GM23248 (cell line): Measurements from ENCODE around the genes P4HB, LRRC45 and RAC3.

- RAMPAGE, long total RNA, result no peak
Observed at GRCh38 chr17:81545422-81546176, 6.6 kb downstream of the FAAP100 start.

DNA sequence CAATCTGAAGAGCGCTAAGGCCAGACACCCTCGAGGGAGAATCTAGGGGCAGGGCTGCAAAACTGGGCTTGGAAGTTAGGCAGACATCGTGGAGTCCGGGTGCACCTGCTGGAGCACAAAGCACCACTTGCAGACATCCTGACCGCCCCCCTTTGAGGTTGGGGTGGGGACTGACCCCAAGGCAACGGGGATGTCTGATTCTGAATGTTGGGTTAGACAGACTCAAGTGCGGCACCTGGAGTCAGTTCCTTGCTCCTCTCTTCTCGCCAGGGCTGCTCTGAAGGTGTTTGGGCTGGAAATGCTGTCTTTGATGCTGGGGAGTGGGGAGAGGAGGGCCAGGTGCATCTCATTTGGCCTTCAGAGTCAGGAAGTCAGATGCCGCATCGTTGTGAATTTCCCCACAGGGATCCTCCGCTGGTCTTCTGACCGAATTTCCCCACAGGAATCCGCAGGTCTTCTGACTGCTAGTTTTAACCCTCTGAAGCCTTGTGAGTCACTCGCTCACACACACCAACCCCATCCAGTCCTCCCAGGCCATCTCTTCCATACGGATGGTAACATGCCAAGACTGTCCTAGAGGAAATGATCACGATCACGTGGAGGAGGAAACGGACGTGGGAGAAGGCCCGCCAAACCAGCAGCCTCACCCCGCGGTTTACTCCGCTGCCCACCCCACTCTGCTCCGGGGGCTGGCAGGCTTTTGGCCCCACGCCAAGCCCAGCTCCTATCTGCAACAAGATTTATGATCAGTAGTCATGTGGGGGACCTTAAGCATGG is 1.2 kb upstream of the FAAP100 start:
- RAMPAGE, long total RNA, result no peak

DNA sequence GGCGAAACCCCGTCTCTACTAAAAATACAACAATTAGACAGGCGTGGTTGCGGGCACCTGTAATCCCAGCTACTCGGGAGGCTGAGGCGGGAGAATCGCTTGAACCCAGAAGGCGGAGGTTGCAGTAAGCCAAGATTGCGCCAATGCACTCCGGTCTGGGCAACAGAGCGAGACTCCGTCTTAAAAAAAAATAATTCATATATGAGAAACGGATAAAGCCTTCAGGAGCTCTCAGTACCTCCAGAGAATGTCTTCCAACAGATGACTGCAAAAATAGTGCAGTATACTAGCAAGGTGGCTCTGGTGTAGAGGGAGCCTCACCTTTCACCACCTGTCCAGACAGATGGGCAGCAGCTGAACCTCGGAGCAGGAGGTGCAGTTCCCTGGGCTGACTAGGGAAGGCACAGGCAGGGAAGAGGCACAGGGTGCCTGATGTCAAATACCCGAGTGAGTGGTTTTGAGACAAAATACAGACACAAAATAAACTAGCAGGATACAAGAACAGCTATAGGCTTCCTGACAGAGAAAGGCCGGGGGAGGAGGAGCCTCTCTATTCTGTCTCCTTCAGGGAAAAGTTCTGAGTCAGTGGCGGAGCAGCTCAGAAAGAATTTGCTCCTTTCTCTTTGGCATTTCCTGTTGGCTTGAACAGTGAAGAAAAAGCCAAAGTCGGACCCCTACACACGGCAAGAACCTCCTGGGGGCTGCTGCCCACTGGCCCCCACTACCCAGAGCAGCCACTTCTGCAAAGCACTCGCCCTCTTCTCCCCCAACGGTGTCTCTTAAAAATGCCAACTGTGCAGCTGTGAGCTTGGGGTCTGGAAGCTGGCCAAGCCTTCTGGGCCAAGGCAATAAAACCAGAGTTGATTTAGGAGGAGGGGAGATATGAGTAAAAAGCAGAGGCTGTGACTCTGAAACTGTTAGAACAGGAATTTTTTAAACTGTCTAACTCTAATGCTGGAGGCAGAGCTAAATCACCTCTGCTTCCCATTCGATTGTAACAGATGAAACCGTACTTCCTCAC is 14.3 kb upstream of the FAAP100 start:
- RAMPAGE, long total RNA, result no peak

DNA sequence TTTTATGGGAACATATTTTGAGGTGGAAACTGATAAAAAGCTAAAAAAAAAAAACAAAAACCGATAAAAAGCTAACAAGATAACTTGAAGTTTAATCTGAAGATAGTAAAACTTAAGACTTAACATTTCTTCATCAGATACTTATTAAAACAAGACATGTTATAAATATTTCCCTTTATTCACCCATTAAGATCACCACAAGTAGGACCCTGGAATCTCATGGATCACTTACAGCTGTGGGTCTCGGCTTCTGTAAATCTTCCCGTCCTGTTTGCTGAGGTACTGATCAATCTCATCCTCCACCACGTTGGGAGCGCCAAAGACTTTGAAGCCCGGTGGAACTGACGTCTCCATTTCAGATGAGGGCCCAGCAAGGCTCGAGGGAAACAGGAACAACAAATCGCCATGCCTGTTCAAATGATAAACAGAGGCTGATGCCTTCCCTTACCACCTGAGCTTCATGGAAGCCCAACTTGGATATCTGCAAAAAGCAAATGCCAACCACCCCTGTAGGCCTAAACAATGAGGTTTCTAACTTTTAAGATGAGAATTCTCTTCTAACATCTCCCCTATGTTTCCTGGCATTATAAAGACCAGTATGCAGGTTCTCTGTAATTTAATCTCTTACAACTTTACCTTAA is 23.7 kb downstream of the NPLOC4 start:
- RAMPAGE, long total RNA, result no peak

- RAMPAGE, long total RNA, result no peak
Observed at GRCh38 chr17:81635321-81636028, 1.4 kb downstream of the NPLOC4 start.

GRCh38 chr17:81682558-81683025 is 1.0 kb downstream of the ARL16 start:
- RAMPAGE, long total RNA, result no peak

DNA sequence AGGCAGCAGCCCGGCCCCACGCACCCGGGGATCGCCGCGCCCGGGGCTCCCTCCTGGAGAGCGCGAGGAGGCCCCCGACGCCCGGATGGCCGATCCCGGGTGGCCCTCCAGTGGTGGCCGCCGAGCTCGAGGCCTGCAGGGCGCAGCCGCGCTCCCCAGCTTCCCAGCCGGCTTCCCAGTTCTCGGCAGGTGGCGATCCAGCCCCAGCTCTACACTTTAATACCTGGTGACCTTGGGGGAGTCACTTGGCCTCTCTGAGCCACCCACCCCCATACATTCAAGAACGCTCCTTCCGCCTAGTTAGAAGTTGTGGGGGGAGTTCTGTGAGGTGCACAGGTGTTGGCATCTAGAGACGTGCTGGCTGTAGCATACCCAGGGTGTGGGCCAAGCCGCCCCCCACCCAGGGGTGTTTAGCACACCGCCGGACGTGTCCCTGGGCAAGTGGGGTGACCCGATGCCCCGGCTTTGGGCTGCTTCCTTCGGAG is 539 bp downstream of the SLC25A10 start:
- RAMPAGE, long total RNA, result no peak

GRCh38 chr17:81735160-81736531 is 23.6 kb downstream of the SLC25A10 start:
- RAMPAGE, long total RNA, result no peak

- RAMPAGE, long total RNA, result start-site peak on the minus strand at chr17:81860475-81860537, 1,985 and 1,206 reads in 2 replicates
Observed at GRCh38 chr17:81860264-81860776, at the start of gene P4HB. Gene P4HB, minus strand, starts transcription at chr17:81860535.

DNA sequence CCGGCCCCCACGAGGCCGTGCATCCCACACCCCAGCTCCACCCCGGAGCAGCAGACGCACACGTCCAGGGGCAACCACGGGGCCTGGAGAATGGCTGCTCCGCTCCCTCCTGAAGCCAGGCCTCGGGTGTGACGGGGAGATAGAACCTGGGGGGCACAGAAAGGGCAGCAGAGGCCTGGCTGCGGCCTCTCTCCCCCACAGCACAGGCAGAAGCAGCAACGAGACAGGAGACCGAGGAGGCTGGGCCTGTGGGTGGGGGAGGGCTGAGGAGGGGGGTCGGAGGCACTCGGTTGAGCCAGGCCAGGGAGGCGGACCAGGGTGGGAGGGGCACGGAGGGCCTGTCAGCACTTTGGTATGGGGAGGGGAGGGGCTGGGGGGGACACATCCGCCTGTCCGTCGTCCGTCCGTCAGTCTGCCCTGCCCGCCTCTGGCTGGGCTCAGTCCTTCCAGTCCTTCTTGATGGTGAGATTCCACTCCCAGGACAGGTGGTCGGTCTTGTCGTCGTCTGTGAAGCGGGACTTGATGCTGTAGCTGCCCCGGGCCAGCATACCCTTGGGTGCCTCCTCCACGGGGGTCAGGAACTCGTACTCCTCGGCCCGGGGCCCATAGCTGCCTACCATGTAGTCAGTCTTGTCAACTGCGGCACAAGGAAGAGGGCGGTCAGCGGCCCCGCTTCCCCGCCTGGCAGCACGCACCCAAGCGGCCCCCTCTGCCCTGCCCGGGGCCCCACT is 2.5 kb downstream of the ARHGDIA start:
- RAMPAGE, long total RNA, result no peak

DNA sequence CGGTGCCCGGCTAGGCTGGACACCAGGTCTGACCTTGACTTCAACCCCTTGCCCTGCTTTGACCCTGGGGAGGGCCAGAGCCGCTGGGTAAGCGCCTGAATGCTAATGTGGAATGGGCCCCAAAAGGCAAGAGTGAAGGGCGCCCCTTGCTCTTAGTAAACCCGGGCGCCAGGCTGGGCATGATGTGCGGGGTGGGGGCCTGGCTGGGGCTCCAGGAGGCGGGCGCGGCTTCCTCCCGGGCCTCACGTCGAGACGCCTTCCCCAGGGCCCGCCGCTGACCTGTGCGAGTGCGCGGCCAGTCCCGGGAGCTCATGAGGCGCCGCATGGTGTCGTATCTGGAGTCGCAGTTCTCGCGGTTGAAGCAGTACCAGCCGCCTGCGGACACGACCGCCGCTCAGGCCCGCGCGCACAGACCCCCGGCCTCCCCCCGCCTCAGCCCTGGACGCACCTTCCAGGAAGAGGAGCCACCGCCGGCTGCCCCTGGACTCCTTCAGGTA is 1.7 kb downstream of the NOTUM start:
- RAMPAGE, long total RNA, result no peak

- RAMPAGE, long total RNA, result no peak
Observed at GRCh38 chr17:82023157-82024037, at the start of gene LRRC45. Gene LRRC45, plus strand, starts transcription at chr17:82023305.

DNA sequence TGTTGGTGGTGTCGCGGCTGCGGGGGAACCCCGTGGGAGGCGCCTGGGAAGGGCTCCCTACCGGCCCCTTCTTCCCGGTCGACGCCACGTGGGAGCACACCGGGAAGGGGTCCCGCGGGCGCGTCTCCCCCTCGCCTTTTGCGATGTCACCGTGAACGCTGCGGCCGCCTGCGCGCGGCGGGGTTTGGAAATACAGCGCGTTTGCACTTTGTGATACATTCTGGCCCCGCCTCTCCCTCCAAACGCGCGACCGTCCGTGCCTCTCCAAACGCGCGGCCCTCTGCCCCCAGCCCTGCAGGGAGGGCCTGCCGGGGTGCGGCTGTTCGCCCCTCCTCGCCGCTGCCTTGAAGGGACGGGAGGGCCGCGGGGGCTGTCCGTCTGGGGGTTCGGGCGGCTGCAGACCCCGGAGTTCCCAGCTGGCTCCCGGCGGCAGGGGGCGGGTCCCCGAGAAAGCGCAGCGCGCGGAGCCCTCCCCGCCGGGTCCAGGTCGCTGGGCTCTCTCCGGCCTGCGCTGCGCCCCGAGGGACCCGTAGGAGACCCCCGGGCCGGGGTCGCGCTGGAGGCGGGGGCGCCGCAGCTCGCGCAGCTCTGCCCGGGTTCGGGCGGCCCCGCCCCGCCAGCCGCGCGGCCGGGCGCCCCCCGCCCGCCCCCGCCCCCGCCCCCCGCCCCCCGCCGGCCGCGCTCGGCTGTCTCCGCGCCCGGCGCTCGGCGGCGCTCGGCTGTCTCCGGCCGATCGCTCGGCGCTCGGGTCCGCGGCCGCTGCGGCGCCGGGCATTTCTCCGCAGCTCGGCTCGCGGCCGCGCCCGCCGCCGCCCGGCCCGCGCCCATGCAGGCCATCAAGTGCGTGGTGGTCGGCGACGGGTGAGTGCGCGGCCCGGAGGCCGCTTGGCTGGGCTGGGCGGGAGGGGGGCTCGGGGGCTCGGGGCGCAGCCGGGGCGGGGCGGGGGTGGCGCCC is at the start of gene RAC3:
Gene RAC3 (plus strand): TSS at position 743 of the 955 bp plus-strand sequence.
- RAMPAGE, long total RNA, result no peak

- RAMPAGE, long total RNA, result no peak
Observed at GRCh38 chr17:82058142-82058991, 6.7 kb downstream of the GPS1 start.

DNA sequence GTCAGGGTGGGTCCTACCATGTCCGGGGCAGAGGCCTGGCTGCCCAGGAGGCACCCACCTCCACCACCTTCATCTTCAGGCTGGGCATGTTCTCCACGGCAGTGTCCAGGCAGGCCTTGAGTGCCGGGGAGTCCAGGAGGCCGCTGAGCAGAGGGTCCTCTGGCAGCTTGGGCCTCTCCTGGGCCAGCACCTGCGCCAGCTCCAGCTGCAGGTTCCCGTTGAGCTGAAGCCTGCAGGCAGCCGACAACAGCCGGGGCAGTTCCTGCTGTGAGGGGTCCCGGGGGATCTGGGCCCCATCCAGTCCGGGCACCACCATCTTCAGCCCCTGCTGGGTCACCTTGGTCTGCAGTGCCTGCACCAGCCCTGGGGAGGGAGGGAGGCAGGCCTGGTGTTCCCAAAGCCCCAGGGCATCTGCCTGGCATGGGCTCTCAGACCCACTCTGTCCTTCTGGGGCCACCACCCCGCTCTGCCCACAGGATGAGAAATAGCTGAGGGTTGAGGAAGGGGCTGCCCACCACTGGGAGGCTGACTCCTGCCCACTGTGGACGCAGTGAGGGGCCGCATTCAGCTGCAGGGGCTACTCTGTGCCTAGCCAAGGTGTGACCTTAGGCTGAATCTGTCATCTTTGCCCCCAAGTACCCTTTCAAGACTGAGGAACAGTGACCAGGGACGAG is 11.7 kb downstream of the FASN start:
- RAMPAGE, long total RNA, result no peak

- RAMPAGE, long total RNA, result no peak
Observed at GRCh38 chr17:82089438-82089945, 8.5 kb downstream of the FASN start.

DNA sequence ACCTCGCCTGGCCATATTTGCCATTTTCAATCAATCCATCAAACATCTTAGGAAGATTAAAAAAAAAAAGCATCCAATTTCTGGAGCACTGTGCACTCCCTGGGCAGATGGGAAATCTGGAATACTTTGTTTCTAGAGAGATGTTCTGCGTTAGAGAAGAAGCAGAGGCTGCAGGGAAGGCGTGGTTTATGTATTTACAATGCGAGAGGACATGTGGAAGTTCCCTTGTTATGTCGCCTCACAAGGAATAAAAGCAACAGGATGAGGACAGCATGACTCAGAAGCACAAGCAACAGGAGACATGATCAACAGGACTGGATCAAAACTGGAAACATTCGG is 52.7 kb downstream of the CCDC57 start:
- RAMPAGE, long total RNA, result no peak

DNA sequence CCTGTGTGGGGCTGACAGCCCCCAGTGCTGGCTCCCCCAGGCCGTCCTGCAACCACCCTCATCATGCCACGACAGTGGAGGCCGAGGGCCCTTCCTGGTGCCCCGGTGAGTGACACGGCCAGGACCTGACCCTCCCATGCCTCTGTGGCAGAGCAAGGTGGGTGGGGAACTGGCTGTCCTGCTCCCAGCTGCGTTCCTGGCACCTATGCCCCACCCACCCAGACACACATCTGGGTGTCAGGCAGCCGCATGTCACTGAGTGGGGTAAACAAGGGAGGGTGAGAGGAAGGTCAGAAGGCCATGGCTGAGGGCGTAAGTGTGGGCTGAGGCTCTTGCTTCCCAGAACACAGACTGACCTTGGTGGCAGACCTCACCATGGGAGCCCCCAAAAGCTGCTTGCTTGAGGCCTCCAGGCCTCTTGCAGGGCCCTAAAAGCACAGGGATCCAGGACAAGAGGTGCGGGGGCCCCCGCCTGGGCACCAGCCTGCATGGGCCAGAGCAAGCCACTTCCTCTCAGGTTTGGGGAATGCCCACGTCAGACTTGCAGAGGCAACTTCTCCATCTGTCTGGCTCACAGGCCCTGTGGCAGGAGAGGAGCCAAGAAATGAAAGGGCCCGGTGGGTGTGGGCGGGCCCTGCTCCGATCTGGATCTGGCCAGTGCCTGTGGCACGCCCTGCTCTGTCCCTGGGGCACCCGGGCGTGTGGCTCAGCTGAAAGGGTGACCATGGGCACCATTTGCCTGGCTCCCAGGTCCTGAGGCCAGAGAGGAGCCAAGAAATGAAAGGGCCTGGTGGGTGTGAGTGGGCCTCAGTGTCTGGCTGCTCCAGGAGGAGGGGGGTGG is 3.9 kb upstream of the CCDC57 start:
- RAMPAGE, long total RNA, result no peak

DNA sequence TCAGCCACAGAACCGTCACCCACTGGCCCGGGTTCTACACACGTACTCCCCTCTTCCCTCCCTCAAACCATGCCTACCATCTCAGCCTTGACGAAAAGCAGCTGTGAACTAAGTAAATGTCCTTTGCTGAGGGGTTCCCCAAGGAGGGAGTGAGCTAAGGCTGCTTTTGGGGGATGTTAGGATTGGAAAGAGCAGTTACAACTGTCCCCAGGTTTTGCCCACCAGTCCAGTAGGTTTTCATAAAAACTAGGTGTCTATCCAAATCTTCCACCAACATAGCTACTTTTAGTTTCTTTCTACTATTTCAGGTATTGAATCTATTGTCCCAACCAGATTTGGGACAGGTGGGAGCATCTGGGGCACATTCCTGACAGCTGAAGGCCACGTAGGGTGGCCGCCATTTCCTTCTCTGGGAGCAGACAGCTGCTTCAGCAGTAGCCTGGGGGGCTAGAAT is 11.6 kb downstream of the CSNK1D start:
- RAMPAGE, long total RNA, result no peak

DNA sequence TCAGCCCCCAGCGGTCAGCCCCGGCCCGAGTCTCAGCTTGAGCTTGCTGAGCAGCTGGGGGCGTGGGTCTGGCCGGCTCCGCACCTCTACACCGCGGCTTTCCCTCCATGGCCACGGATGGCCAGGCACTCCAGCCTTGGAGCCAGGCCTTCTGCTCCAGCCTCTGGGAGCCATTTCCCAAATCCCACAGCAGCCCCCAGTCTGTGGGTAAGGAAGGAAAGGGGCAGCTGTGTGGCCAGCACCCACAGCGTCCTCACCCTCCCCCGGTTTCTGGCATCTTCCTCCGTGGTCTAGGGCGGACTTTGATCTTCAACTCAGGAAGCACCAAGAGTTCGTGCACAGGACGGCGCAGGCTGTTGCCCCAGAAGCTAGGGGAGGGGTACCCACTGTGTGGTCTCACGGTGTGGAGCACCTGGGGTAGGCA is 14.2 kb downstream of the CD7 start:
- RAMPAGE, long total RNA, result no peak